Heart right ventricle (tissue), 2 donors: Measurements from ENCODE around the genes ADAM21 and NUMB.

- PRO-cap, 2 experiments: no peak in any of the 2 experiments
These were observed 11.2 kb upstream of the SRSF5 start for GRCh38 chr14:69755683-69756222.

DNA sequence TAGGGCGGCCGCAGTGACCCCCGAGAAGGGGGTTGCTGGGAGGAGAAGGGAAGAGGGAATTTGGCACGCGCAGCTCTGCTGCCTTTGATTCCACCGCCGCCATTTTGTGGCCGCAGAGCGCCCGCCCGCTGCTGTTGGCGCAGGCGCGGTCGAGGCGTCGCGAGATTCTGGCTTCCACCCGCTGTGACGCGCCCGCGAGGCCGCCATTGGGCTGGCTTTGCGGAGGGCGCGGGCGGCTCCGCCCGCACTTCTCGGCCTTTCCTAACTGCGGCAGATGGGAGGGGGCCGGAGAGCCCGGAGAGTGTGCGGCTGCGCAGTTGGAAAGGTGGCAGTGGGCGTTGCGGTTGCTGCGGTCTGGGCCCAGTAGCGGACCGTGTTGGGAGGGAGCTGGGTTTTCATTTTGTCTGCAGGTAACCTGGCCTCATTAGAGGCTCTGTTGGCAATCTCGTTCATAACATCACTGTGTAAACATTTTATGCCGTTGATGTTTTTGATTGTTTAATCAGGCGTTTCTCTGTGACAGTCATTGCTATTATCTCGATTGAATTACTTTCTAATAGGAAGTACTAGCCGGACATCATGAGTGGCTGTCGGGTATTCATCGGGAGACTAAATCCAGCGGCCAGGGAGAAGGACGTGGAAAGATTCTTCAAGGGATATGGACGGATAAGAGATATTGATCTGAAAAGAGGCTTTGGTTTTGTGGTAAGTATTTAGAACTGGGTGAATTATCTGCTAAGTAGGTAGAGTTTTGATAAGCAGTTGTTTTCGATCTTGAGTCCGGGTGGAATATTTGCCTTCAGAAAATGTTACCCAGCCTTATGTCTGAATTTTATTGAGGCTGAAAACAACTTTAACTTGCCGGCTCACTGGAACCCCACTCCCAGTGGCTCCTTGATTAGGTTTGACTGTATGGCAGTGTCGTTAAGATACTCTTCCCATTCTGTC is 910 bp downstream of the SRSF5 start:
- PRO-cap, 2 experiments: peak in 2 of 2 experiments; most common plus-strand start position 206 of the sequence (in 2); most common minus-strand start position 106 of the sequence (in 2)

GRCh38 chr14:69769451-69770408 is 2.8 kb downstream of the SRSF5 start:
- PRO-cap, 2 experiments: no peak in any of the 2 experiments

- PRO-cap, 2 experiments: no peak in any of the 2 experiments
These were observed 5.4 kb downstream of the SRSF5 start for GRCh38 chr14:69772435-69772728.

DNA sequence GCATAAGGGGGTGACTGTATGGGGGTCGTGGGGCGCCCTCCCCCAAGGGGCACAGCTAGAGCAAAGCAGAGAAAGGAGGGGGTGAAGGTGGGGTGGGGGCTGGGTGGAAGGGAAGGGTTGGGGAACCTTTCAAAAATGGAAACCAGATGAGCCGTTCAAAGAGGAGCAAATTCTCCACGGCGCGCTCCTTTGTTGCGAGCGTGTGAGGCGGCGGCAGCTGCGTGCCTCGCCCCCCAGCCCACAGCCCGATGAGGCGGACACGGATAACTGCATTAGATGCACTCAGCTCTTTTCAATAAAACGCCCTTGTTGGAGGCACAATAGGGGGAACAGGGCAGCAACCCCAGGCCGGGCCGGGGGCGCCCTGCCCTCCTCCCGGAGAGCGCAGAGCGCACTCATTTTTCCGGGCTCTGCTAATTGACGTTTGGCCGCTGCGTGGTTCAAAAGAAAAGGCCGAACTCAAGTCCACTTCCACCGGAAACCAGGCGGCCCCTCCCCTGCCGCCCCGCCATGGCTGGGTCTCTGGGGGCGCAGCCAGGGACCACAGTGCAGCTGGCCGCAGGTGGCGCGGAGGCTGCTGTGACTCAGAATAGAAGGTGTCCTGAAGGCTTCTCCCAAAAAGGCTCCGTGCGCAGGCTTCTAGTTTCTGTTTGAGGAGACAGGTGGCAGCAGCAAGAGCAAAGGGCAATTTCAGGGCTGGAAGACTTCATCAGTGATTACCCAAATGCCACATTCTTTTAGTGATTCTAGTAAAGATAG is 29.1 kb upstream of the SMOC1 start:
- PRO-cap, 2 experiments: no peak in any of the 2 experiments

DNA sequence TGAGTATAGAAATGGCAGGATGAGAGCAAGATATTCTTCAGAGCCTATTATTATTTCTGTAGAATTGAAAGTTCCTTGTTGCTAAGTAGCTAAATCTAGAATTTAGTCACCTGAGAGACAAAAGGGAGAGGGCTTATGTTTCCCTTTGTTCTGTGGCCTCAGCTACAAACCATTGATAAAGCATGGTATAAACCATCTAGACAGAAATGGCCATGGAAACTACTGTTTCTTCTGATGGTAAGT is at the start of gene ADAM21:
TSS of gene ADAM21 (plus strand) at position 148 of the 243 bp plus-strand sequence.
- PRO-cap, 2 experiments: no peak in any of the 2 experiments

GRCh38 chr14:70640877-70641609 is 673 bp upstream of the TTC9 start:
- PRO-cap, 2 experiments: no peak in any of the 2 experiments

DNA sequence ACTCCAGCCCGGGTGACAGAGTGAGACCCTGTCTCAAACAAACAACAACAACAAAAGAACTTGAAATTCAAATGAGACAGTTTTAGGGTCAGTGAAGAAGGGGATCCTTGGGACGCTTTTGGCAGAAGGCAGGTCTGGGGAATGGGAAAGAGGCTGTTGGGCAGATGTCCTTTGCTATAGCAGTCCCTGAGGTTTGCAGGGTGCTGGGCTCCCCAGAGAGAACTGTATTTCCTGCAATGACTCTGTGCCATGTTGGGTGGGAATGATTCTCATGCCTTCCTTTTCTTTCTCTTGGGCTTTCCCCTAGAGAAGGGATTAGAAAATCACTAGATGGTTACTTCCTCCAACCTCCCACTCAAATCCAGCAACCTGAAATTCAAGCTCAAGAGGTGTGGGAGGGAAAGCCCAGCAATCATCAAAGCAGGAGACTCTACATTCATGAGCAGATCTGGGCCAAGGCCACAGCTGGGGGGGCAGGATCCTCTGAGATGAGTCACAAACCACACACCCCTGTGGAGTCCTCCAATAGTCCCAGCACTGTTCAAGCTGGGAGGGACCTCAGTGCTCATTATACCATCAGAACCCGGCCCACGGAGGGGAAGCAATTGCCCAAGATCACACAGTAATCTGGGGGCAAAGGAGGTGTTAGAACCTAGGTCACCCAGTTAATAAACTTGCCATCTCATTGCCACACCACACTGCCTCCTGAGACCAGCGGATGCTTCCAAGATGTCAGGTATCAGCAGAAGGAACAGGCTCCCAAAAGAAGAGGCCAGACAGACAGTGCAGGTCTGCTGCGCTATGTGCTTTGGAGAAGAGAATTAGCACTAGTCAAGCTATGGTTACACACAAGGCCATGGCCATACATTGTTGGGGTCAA is 65.5 kb downstream of the TTC9 start:
- PRO-cap, 2 experiments: no peak in any of the 2 experiments

DNA sequence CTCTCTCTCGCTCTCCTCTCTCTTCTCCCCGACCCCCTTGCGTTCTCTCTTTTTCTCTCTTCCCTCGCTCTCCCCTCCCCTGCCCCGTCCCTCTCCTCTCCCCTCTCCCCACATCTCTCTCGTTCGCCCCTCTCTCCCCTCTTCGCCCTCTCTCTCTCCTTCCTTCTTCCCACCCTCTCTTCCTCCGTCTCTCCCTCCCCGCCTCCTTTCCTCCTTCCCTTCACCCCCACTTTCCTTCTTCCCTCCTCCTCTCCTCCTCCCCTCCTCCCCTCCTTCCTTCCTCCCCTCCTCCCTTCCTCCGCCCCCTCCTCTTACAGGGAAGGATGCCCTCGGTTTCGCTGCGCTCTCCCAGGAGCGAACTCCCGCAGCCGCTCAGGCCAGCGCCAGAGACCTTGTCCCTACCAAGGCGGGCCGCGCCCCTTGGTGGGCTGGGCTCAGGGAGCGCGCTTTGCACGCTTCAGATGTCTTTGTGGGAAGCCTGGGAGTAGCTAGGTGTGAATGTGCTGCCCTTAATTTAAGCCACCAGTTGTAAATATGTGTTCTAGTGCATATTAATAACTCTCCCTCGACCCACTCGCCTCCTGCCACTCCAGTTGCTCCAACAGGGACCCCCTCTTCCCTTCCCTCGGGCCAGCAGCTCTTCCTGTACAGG is 13.3 kb upstream of the MAP3K9 start:
- PRO-cap, 2 experiments: peak in 2 of 2 experiments; most common plus-strand start position 455 of the sequence (in 1); most common minus-strand start position 361 of the sequence (in 1)

- PRO-cap, 2 experiments: no peak in any of the 2 experiments
These were observed 124.1 kb downstream of the PCNX1 start for GRCh38 chr14:71031395-71031756.

- PRO-cap, 2 experiments: no peak in any of the 2 experiments
These were observed 203.5 kb upstream of the SIPA1L1 start for GRCh38 chr14:71116491-71117392.

DNA sequence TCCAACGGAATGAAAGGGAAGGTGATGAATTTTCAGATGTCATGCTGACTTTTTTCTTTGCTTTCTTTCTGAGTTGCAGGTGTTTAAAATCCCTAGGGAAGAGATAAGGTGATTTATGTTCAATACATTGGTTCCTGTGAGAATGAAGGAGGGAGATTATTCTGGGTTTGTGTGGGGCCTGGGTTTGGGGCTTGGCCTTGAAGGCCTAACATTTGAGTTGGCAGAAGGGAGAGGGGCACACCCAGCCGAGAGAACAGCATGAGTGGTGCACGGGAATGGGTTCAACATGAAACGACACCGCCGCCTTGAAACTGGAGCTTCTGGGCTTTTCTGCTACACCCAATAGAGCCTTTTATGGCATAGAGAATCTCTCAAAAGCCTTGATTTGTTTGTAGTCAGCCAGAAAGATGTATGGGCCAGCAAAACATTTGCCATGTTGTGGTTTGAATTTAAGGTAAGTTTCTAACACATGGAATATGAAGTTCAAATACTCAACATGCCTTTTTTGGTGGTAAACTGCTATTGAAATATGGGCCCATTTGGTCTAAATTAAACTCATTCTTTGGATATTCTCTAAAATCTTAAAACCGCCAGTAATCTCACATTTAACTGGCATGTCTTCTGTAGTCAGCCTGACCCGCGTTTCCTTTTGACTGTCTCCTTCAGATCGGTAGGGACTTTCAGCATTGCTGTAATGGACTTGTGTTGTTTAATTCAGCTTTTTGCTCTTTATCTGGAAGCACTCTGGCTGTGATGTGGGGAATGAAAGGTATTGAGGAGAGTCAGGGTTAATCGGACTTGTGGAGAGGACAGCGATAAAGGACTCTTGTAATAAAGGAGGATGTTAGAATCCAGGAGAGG is 64.1 kb downstream of the SIPA1L1 start:
- PRO-cap, 2 experiments: no peak in any of the 2 experiments

DNA sequence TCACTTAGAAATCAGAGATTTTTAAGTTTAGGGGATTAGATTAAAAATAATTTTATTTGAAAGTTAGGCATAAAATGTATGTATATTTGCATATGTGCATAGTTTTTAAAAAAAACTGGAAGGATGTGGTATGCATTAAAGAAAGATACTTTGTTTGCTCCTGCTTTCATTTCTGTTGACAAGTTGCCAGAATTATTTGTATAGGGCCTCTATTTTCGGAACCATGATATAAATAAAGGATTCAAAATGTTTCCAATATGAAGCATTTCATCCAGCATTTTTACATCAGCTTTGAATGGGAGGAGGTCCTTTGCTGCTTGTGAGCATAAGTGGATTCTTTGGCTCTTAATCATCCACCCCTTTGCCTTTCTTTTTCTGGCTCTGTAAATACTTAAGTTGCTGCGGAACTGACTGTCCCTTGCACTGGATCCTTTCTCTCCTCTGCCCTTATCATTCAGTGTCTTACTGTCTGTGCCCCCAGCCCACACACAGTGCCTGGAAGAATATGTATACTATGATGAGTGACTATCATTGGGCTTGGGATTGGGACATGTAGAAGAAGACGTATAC is 254.6 kb downstream of the SIPA1L1 start:
- PRO-cap, 2 experiments: no peak in any of the 2 experiments

DNA sequence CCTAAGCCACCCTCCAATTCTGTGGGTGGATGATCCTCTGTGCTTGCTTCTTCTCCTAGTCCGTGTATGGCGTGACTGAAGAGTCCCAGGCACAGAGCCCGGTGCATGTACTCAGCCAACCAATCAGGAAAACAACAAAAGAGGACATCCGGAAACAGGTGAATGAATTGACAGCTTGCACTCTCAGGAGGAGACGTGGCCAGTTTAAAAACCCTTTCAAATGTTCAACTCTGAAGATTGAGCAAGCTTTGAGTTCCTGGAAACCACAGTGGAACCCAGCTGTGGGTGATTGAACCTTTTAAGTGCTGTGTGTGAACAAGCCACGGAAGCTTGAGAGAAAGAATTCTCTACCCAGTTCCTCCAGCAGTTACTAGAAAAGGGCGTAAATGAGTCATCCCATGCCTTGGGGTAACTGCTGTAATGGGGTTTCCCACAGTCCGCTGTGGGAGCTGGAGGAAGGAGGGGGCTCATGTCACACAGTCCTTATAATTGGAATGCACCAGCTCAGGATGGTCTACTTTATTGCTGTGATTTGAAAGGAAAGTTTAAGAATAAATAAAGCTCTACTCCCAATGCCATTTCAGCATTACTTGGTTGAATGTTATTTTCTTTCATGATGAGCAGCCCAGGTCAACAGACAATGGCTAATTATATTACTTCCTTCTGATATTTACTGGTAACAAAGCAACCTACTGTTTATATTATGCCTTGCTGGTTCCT is 417.1 kb downstream of the DPF3 start:
- PRO-cap, 2 experiments: no peak in any of the 2 experiments

DNA sequence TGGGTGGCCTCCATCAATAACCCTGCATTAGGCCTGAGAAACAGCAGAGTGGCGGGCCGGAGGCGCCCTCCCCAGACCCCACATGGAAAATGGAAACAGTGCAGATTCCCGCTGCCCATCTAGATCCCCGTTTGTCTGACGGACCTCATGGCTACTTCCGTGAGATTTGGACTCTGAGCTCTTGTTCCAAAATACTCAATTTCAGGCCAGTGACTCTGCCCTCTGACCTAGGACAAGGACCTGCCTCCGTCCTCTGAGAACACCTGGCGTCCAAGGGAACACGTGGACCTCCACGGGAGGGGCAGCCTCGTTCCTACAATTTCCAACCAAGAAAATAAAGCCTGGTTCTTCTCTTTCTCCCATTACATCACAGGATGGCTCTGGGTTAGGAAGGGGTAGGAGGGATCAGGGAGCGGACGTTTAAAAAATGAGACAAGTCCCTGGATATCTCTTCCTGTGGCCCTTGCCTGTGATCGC is 325.3 kb downstream of the DPF3 start:
- PRO-cap, 2 experiments: no peak in any of the 2 experiments

DNA sequence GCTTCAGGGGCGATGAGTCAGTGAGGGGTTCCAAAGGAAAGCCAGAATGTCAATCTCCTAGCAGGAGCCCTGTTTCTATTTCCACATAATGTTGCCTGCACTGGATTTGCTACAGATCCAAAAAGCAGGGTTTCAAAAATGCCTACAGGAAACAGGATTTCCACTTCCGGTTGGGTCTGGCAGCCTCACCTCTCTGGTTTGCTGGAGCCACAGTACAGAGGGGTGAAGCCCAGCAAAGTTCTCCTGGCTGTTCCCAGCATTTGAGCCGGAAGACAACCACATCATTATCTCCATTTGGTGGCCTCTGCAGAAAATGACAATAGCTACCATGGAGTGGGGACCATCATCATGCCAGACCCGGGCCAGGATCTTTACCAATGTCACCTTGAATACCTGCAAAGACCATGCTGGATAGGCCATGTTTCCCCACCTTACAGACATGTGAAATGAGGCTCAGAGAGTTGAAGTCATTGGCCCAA is 278.1 kb downstream of the DPF3 start:
- PRO-cap, 2 experiments: no peak in any of the 2 experiments

DNA sequence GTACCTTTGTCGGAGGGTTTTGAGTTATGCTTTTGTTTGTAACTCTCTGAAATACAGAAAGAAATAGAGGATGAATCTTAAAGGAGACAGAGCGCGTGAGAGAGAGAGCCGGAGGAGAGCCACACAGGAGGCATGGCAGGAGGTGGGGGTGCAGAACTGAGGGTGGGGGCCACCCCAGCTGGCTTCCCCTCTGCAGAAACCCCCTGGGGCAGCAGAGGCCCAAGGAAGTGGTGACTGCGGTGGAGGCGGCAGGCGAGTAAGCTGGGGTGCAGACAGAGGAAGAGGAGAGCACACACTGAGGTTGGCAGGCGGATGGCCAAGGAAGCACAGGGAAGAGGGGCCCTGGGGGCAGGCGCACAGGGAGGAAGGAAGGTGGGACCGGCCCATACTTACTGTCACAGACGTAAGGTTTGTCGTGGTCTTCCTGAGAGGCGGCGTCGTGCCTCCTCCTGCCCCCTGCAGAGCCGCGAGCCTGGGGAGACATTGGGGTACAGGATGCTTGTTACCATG is 179.8 kb downstream of the DPF3 start:
- PRO-cap, 2 experiments: no peak in any of the 2 experiments

DNA sequence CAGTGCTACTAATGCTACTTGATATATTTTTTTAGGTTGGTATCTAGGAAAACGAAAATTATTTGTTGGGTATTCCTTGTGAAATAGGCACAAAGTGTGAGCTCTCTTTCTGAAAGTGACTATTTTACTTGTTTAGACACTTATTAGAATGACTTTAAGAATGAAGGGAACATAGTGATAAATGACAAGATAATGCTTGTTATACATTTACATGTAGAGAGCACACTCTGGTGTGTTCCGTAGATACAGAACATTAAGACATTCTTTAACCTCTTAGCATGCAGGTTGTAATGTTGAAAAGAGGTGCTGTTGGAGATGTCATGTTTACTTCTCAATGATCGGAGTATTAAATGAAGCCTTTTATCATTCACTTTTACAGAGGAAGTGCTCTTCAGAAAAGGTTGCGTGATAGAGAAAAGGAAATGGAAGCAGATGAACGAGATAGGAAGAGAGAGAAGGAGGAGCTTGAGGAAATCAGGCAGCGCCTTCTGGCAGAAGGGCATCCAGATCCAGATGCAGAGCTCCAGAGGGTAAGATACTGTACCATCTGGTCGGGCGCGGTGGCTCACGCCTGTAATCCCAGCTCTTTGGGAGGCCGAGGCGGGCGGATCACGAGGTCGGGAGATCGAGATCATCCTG is 27.2 kb upstream of the PSEN1 start:
- PRO-cap, 2 experiments: no peak in any of the 2 experiments

DNA sequence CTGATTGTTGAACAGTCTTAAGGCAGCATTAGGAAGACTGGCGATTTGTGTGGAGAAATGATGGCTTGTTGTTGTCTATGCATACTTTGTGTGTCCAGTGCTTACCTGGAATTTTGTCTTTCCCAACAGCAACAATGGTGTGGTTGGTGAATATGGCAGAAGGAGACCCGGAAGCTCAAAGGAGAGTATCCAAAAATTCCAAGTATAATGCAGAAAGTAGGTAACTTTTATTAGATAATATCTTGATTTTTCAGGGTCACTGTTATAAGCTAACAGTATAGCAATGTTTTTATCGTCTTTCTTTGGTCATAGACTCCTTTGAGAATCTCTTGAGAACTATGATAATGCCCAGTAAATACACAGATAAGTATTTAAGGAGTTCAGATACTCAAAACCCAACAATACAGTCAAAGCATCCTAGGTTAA is 31.0 kb upstream of the PAPLN start:
- PRO-cap, 2 experiments: no peak in any of the 2 experiments

DNA sequence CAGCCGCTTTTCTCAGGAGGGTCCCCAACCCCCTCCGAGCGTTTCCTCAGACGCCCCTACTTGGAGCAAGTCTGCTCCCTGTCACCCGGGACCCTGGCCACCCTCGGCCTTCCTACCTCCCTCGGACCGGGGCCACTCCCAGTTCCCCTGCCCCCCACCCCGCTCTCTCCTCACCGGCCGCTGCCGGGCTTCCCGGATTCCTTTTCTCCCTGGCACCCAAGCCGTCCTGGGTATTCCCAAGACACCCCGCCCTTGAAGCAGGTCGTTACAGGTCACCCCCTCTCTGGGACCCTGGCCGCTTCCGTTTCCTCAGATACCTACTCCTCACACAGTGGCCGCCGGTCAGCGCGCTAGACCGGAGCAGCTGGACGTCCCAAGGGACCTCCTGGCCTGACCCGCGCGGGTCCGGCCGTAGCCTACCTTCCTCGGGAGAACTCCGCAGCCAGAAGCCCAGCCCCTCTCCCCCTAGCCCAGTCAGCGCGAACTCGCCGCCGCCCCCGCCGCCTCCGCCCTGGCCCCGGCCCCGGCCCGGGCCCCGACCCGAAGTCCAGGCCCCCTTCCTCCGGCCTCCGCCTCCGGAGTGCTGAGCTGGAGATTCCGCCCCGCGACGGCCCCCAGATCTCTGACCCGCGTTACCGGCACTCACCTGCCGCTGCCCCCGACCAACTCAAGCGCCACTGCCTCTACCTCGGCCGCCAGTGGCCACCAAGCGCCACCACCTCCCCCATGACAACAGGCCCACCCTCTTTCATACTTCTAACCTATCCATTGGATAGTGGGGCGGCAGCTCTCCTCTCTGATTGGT is at the start of gene NUMB:
TSS of gene NUMB (minus strand) at position 700 of the 805 bp plus-strand sequence.
- PRO-cap, 2 experiments: peak in 2 of 2 experiments; most common plus-strand start position 312 of the sequence (in 1); most common minus-strand start position 111 of the sequence (in 2)